ENCODE data around the genes DICER1, GLRX5, ATG2B and AK7.

DNA sequence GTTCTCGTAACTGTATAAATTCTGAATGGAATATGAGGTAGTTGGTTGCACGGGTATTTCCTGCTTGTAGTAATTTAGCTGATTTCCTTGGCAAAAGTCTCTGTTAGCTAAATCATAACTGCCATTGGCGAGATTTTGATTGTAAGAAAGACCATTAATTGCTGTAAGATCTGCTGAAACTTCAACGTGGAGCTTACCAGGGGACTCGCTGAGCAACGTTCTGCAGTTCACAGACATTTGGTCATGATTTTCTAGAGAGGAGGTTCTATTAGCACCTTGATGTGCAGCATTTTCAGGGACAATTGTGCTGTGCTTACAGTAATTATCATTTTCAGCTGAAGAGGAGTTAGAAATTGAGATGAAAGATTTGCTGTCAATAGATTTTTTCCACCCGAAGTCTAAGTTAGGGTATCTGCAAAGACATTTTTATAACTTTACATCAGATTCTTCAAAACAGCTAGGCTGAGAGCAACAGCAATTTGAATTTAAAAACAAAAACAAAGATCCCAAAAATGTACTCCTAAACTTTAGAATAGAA lies 53.5 kb downstream of the DICER1 start:
- PRO-cap, 2 experiments: no peak in any of the 2 experiments

GRCh38 chr14:95156598-95157613 lies at the start of gene DICER1:
Gene DICER1, minus strand, starts transcription at chr14:95157529.
- PRO-cap, 2 experiments: peak in 2 of 2 experiments; most common plus-strand start chr14:95156896 (in 2); most common minus-strand start chr14:95157446 (in 2)

- PRO-cap, 2 experiments: no peak in any of the 2 experiments
These were observed 30.7 kb downstream of the CLMN start for GRCh38 chr14:95288941-95289418.

GRCh38 chr14:95359912-95360360 lies 40.2 kb upstream of the CLMN start:
- PRO-cap, 2 experiments: no peak in any of the 2 experiments

DNA sequence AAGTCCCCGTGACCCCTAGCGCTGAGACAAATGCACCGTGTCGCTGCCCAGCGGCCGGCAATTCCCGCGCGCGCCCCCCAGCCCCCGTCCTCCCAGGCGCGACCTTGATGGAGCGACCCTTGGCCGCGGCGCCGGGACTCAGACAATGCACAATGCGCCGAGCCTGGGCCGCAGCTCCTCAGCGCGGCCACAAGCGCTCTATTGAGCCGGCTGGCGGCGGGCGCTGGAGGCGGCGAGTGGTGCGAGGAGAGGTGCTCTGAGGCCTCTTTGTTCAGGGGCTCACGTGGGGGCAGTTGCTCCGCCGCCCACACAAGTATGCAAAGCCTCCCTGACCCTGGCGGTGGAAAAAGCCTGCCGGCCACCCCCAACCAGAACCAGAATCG lies 40.6 kb upstream of the CLMN start:
- PRO-cap, 2 experiments: no peak in any of the 2 experiments

DNA sequence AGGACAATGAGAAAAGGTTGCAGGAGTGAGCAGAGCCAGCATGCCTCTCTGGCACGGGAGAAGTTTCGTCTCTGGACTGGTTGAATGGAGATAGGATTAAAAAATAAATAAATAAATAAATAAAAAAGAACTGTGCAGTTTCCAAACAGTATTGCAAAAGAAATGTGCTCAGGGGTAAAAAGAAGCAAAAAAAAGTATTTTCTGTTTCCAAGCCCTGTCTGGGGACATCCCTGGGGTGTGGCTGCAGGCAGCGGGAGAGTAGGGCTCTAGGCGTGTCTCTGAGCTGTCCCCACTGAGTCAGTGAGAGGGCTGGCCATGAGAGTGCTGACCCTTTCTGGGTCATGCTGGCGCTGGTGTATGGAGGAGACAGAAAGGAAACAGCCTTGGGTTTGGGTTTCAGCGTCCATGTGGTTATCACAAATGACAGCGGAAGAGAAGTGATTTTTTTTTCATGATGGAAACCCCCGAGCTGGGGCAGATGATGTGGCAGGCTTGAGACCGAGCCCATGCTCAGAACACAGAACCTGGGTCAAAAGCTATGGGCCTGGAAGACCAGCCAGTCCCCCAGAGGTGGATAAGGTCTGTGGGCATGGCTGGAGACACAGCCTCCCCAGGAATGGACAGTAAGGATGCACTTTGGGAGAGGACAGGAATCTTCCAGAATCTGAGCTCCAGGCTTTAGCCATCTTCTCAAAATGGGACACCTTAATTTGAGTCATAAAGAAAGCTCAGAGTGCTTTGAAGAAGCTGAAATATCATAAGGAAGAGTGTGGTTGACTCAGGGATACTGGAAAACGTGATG lies 36.3 kb downstream of the SYNE3 start:
- PRO-cap, 2 experiments: no peak in any of the 2 experiments

DNA sequence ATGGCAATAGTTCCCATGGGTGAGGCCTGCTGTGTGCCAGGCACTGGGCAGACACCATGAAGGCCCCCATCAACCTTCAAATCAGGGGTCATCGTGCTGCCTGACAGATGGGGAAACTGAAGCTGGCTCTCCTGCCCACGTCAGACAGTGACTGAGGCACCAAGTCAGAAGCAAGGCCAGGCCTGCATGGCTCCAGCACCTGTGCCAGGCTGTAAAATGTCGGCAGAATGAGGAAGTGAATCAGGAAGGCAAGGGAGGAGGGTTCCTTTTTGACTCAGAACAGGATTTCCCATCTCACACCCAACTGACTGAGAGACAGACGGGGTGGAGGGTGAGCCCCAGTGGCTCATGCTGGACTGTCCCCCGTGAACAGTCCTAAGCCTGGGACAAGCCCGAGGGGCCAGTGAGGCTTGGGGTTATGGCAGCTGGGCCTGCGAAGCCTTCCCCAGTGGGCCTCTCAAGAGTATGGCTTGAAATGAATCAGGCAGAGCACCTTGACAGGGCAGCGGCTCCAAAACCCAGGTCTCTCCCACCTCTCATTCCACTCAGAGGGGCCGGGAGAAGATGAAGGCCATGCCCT lies 20.9 kb downstream of the SYNE3 start:
- PRO-cap, 2 experiments: peak in 2 of 2 experiments; most common plus-strand start position 318 of the sequence (in 2)

- PRO-cap, 2 experiments: no peak in any of the 2 experiments
These were observed 7.3 kb upstream of the SYNE3 start for GRCh38 chr14:95523224-95524578.

GRCh38 chr14:95534891-95535535 lies at the start of gene GLRX5:
Gene GLRX5, plus strand, starts transcription at chr14:95535050.
- PRO-cap, 2 experiments: peak in 2 of 2 experiments; most common plus-strand start chr14:95535050 (in 2)

DNA sequence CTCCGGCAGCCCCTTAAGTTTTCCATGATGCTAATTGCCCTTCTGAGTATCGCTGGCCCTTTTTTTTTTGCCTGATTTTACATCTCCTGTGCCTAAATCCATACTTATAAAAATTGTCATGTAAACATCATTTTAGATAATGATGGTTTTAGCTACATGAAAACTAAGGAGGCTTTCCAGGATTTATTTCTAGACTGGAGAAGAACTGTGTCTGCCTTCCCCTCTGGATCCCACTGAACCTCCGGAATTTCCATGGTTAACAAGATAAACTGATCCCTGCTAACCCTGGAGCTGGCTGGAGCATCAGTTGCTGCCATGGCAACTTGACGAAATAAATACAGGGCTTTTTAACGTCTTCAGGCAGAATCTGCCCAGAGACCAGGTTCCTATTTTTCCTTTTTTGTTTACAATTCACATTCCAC lies 1.5 kb downstream of the C14orf132 start:
- PRO-cap, 2 experiments: no peak in any of the 2 experiments

- PRO-cap, 2 experiments: no peak in any of the 2 experiments
These were observed 58.6 kb downstream of the C14orf132 start for GRCh38 chr14:96097844-96098094.

DNA sequence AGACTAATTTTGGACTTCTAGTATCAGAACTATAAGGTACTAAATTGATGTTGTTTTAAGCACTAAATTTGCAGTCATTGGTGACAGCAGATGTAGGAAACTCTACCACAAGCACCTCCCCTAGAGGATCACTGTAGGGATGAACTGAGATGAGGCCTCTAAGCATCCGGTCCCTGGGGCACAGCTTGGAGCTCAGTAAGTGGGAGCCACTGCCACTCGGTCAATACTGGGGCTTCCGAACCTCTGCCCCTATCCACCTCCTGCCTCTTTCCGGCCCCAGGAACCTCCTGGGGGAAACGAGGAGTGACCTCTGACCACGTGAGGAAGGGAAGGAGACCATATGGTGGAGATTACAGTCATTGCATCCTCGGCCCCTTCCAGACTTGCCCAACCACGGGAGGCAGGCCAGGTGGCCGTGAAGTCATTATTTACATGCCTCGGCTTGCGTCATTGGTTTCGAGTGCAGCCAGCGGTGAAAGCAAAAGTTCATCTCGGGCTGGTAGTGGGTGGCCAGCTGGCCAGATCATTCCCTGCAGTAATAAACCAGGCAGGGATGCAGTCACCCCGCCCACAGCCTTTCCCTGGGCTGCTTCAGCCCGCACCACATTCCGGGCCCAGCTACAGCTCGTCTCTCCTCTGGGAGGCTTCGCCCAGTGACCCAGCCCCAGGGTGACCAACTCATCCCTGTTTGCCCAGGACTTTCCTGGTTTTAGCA lies 65.4 kb downstream of the C14orf132 start:
- PRO-cap, 2 experiments: no peak in any of the 2 experiments

- PRO-cap, 2 experiments: peak in 2 of 2 experiments; most common minus-strand start chr14:96363341 (in 2)
These were observed at the start of gene ATG2B for GRCh38 chr14:96362382-96363439. Gene ATG2B, minus strand, starts transcription at chr14:96363341.

- PRO-cap, 2 experiments: no peak in any of the 2 experiments
These were observed 1.6 kb downstream of the GSKIP start for GRCh38 chr14:96364762-96365437.

- PRO-cap, 2 experiments: peak in 2 of 2 experiments; most common plus-strand start chr14:96392143 (in 2); most common minus-strand start chr14:96391794 (in 2)
These were observed at the start of gene AK7 for GRCh38 chr14:96391687-96392390. Gene AK7, plus strand, starts transcription at chr14:96392128.

DNA sequence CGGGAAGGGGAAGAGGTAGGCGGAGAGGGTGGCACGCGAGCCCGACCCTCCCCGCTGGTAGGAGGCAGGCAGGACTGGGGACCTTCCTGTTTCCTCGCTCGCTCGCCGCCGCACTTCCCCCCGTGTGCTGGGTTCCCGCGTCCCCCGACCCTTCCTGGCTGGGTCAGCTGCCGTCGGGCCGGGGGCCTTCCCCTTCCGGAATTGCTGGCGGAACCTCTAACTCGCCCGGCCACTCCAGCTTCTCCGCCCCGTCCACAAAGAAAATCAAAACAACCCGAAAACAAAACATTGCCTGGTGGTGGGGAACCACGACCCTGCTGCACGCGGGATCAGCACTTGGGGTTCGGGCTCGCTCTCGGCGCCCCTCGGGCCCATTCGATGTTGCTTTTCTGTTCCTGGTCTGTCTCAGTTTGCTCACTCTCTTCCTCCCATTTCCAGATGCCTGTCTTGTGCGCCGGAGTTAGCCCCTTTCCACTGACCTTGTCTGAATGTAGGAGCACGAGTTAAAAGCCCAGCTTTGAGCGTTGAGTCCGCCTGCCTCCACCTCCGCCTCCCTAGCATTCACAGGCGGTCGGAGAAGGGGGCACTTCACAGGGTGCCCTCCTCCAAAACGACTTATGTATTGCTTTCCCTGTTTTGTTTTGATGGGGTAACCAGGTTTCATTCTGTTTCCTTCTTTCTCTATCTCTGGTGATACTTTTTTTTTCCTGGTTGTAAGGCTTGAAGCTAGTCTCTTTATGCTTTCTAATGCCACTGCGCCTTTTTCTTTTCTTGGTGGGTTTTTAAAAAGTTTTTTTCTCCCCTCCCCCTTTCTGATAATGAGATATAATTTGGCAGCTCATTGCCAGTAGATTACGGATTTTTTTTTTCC lies 710 bp downstream of the PAPOLA start:
- PRO-cap, 2 experiments: peak in 2 of 2 experiments; most common plus-strand start position 560 of the sequence (in 1); most common minus-strand start position 121 of the sequence (in 1)

- PRO-cap, 2 experiments: no peak in any of the 2 experiments
These were observed 25.1 kb downstream of the PAPOLA start for GRCh38 chr14:96527255-96527704.

DNA sequence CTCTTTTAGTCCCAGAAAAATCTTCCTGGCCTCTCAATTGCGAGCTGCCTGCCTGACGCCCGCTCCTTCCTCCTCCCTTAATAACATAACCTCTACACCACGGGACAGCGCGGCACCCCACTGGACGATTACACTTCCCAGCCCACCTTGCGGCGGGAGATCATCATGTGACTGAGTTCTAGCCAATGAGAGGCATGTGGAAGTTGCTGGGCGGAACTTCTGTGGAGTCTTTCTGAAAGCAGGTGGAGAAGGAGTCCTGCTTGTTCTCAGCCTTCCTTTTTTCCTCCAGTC lies 133.7 kb upstream of the VRK1 start:
- PRO-cap, 2 experiments: no peak in any of the 2 experiments

DNA sequence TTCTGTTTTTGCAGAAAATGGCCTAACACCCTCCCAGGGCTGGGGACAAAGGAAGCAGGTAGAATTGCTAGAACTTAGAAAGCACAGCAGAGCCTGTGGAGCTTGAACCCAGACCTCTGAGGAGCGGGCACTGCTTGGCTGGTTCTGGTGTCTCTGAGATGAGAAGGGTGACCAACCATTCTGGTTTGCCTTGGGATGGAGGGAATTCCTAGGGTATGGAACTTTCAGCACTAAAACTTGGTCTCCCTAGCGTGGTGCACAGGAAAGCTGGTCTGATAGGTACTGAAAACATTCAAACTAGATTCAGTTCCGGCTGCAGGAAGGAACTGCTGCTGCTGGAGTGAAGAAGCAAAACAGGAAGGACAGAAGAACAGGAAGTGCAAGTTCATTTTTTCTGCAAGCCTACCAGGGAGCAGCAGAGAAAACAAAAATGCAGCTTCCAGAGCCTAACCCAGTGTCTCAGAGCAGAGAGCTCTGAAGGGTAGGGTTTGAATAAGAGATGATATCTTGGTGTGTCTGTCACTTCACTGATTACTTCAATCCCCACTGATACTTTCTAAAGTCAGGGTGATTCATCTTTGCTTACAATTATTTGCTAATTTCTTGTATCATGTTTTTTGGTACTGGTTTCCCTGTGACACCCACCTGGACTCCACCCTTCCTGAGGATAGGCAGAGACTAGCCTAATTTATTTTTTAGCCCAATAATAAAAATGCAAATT lies 165.1 kb downstream of the VRK1 start:
- PRO-cap, 2 experiments: no peak in any of the 2 experiments

DNA sequence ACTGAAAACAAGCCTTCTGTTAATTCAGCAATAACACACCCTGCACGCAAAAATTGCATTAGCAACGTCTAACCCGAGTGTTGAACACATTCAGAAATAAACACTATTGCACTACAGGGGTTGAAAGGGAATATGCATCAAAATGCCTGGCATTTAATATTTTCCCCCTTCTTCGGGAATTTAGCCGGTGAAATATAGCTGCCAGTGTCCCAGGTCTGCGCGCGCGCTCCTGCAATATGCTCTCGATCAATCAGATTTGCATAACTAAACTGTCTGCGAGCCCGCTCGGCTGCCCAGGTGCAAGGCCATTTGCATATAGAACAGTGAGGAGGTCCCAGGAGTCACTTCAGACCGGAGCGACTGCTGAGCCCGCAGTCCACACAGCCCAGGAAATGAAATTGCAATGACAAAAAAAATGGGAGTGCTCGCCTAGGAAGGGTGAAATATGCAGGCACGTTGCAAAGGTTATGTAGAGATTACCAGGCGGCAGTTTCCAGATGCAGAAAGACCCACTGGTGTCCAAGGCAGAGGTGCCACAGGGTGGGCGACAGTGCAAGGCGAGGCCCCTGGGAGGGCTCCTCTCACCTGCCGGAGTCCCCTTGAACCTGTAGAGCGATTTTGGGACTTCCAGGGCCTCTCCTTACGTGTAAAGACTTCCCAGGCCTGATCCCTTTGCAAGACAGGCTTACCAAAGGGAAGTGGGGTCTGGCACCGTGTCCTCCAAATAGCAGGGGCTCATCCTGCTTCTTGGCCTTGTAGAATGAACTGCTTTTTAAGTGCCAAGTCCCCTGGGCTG lies 228.6 kb downstream of the VRK1 start:
- PRO-cap, 2 experiments: no peak in any of the 2 experiments

All from right ventricle myocardium (tissue), 1 donor.